LNCaP clone FGC (cell line): ENCODE measurements around the genes PSEN1 and PNMA1.

GRCh38 chr14:73136057-73136607 is at the start of gene PSEN1:
Gene PSEN1 (plus strand): TSS chr14:73136507.
- RRBS, 2 experiments: 1 to 2% methylated on average over 19 of the region's 41 CpGs

GRCh38 chr14:73245351-73246292 is 8.3 kb downstream of the PAPLN start:
- RRBS, 2 experiments: 57 to 70% methylated on average over 14 to 21 of the region's 68 CpGs

GRCh38 chr14:73633368-73634198 is 11.2 kb upstream of the DNAL1 start:
- RRBS, 2 experiments: 54 to 58% methylated on average over 12 to 15 of the region's 48 CpGs

DNA sequence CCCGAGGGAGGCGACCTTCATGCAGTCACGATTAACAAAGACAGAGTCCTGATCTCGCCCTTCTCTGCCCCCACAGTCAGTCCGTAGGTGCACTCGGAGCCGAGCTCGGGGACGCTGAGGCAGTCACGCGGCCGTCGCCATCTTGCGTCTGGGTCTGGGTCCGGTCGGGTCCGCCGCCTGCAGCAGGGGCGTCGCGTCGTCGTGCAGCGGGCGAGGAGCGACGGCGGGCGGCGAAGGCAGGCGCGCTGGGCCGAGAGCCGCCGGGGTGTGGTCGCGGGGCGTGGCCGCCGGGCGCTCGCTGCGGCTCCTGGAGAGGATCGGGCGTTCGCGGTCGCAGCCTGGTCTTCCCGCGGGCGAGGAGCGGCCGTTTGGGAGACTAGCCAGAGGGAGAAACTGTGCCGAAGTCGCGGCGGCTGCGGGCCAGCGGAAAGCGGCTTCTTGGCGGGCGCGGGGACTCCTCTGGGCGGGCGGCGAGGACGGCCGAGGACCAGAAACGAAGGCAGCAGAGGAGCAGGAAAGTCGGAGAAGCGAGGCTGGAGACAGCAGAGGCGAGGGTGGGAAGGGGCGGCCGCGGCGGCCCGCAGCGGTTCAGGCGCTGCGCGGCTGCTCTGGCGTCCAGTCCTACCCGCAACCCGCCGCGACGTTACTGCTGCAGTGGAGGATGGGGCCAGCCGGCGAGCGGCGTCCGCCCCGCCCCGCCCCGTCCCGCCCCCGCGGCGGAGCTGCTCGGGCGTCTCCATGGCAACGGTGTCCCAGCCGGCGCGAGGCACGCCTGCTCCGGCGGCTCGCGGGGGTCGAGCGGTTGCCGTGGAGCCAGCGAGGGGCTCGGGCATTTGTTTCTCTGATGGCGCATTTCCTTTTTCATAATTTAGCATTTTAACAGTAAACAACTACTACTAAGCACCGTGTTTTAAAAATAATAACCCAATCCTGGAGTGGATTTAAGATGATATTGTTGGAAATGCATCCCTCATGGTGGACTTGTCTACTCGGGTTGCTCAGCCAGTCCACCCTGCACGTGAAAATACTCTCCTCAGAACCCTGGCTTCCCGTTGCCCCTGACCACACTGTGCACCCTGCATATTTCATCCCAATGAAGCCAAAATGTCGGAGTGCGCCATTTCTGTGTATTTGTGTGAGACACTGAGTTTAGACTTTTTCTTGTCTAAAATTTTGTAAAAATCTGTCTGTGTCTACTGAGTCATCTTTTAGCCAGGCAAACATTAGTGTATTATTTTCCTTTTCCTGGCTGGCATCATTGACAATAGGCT is at the start of gene PNMA1:
TSS of gene PNMA1 (minus strand) at position 651 of the 1,271 bp plus-strand sequence.
- RRBS, 2 experiments: 1 to 2% methylated on average over 20 to 27 of the region's 122 CpGs

DNA sequence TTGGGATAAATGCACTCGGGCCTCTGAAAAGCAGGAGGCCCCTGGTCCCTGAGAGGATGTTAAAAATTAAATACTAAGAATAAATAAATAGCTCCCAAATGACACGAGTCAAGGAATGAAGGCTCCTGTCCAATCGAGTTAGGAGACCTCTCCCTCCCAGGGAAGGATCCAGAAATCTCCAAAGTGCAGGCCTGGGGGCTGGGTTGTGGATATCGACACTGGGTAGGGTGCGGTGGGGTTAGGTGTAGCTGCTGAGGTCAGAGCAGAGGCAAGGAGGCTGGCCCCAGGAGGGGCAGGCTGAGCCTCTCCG is 3.4 kb upstream of the PNMA1 start:
- RRBS, 2 experiments: no CpG with 5 or more reads among the region's 6 CpGs

- RRBS, 2 experiments: 4 to 7% methylated on average over 3 of the region's 15 CpGs
These were observed 4.9 kb downstream of the MIDEAS start for GRCh38 chr14:73754817-73755968.

DNA sequence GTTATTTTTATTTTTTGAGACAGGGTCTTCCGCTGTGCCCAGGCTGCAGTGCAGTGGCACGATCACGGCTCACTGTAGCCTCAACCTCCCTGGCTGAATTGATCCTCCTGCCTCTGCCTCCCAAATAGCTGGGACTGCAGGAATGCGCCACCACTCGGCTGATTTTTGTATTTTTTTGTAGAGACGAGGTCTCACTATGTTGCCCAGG is 802 bp downstream of the COQ6 start:
- RRBS, 2 experiments: no CpG with 5 or more reads among the region's 6 CpGs

DNA sequence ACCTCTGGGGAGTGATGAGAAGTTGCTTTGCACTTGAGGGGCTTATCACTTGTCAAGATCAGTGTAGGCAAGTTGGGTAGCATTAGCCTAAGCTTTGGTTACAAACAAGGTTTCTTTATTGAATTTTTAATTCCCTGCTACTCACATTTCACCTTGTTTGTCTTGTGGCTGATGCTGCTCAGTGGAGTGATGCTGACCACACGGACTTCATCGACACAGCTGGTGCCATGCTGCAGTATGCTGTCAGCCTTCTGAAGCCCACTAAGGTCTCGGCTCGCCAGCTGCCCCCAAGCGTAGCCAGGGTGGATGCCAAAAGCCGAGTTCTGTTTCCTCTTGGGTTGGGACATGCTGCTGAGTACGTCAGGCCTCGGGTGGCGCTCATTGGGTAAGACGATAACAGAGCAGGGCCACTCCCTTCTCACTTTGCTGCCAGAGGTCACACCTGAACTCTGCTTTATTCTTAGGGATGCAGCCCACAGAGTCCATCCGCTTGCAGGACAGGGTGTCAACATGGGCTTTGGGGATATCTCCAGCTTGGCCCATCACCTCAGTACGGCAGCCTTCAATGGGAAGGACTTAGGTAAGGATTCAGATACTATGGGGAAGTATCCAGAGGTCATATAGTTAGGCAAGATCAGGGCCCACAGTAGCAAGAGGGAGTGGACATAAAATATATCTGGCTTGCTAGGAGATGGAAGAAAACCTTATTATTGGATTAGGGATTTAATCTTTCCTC is 11.1 kb downstream of the COQ6 start:
- RRBS, 2 experiments: no CpG with 5 or more reads among the region's 12 CpGs

- RRBS, 2 experiments: no CpG with 5 or more reads among the region's 14 CpGs
These were observed 12.2 kb downstream of the VSX2 start for GRCh38 chr14:74251404-74251960.

GRCh38 chr14:74398694-74398900 is 27.4 kb downstream of the SYNDIG1L start:
- RRBS, 2 experiments: no CpG with 5 or more reads among the region's 2 CpGs

DNA sequence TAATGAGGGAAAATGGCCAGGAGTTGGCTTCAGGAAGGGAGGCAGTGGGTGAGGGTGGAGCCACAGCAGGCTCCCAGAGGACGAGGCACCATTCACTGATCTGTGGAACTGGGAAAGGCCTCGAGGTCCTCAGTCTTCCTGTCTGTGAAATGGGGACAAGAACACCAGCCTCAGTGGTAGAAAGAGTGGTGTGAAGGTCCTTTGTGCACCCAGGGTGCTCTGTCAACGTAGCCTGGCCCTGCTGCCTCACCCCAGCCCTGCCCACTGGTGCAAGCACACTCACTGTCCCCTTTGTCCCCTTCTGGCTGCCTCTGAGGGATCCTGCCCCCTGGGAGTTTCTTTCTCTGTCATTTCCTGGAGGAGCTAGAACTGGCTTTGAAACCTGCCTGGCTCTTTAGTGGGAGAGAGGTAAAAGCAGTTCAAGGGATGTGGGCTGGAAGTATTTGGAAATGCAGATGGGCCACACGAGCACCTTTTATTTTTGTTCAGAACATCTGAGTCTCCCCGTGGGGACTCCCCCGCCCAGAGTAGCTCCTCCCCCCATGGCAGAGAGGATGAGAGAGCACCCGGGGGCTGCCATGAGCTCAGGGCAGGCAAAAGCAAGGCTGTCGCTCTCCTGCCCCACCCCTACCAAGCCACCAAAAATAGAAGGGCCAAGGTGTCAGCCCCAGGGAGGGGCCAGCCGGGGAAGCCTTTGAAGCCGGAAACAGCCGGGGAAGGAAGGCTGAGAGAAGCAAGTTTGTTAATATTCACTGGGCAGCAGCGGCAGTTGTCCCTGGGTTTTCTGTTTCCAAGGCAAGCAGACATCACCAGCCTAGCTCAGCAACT is 24.8 kb downstream of the SYNDIG1L start:
- RRBS, 2 experiments: 57% methylated on average over 2 of the region's 12 CpGs; no CpG with 5 or more reads in 1 of the 2 experiments

DNA sequence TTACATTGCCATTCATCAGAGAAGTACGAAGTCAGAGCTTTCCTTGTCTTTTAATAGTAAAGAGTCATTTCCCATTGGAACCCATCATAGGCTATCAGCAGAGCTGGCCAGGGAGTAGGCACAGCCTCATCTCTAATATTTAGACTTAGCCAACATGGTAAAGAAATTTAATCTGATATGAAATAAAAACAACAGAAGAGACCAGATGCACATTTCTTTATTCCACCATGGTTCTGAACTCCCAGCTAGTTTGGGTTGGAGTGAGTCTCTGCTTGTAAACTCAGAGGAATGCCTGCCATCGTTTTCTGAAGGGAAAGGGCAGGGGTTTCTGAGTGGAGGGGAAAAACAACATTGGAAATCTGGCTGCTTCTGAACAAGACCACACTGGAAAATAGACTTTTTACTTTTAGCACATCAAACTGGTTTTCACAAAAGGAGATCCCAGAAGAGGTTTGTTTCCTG is 6.0 kb downstream of the ISCA2 start:
- RRBS, 2 experiments: no CpG with 5 or more reads among the region's 2 CpGs

DNA sequence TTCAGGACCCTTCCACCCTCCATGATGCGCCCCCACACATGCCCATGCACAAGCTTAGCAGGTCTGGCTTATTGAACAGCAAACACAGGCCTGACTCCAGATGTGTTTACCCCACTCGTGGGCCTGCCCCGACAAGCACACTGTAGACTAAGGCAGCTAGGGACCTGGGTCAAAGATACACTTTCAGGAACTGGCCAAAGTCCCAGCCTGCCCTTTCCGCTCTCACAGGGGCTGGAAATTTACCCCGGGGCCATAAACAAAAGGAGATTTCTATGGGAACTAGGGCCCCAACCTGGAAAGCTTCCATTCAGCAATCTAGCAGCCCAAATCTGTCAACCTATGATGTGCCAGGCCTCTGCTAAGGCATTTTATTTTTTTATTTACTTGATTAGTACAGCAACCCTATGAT is 41.8 kb downstream of the LTBP2 start:
- RRBS, 2 experiments: no CpG with 5 or more reads among the region's 5 CpGs

DNA sequence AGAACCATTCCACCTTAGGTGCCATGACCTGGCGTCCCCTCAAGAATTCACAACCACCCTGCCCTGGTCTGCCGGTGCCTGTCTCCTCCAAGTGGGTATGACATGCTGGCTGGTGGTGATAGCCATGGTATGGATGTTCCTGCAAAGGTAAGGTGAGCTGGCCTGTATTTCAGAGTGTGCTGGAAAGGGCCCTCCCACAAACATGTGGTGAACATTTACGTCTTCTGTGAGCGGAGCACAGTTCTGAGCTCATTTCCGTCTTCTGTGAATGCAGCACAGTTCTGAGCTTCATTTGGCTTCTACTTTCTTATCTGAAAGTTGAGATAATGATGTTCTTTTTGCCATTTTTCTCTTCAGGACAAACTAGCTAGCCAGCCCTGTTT is 5.3 kb upstream of the LTBP2 start:
- RRBS, 2 experiments: no CpG with 5 or more reads among the region's 5 CpGs

DNA sequence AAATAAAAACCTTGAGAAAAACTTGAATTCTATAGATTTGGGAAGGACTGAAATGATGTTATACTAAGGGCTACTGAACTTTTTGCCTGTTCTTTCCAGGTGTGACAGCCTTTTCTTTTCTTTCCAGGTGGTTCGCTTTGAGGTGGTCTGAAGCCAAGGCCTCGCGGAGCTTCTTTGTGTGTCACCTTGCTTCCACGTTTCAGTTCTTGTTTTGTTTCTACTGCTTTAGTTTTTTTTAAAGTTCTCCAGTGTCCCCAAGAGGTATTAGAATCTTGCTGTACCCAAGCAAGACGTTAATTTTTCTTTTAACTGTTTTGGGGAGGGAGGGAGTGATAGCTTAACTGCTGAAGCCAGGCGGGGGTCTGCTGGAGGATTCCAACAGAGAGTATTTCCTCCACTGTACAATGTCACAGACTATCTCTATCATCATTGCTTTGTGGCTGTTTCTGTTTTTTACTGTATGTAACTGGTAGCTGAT is 40.3 kb downstream of the PROX2 start:
- RRBS, 2 experiments: no CpG with 5 or more reads among the region's 6 CpGs

- RRBS, 2 experiments: no CpG with 5 or more reads among the region's 11 CpGs
These were observed 19.8 kb downstream of the RPS6KL1 start for GRCh38 chr14:74902989-74903962.

- RRBS, 2 experiments: 1 to 4% methylated on average over 5 to 8 of the region's 21 CpGs
These were observed 613 bp downstream of the RPS6KL1 start for GRCh38 chr14:74922294-74923000.

GRCh38 chr14:74948155-74948971 is 7.0 kb downstream of the PGF start:
- RRBS, 2 experiments: 72 to 74% methylated on average over 10 of the region's 25 CpGs

DNA sequence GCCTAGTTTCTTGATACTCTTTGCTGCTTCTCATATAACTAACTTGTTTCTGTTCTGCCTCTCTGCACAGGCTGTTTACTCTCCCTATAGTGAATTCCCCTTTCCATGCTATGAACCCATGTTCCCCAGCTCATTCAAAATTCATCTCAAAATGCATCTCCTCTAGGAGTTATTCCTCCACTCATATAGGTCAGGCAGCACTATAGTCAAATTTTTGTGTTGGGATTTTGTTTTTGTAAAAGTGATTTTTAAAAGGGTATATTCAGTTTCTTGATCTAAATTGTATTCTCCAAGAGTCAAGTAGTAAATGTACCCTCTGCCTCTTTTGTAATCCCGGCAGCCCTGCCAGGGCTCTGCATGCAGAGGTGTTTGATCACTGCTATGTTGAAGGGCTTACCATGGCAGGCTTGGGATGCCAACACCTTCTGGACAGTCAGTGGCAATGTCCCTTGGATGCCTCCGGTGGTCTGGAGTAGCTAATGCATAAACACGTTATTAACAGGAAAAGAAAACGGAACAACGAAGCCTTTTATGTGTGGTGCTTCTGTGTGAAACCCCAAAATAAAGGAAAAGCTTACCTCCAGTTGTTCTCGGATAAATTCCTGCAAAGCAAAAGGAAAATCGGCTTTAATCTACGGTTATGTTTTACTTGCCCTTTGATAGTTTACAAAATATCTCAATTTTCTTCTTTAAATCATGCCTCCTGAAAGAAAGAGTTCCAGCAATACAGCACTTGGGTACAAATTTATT is 19.9 kb downstream of the EIF2B2 start:
- RRBS, 2 experiments: 100% methylated on average over 1 of the region's 8 CpGs; no CpG with 5 or more reads in 1 of the 2 experiments